ENCODE results near the genes TPM3, UBAP2L, CHRNB2 and PBXIP1.

GRCh38 chr1:153968413-153968908, 759 bp downstream of the CREB3L4 start:
- PRO-cap: no peak

GRCh38 chr1:154164440-154164852, 27.5 kb downstream of the TPM3 start:
- PRO-cap: no peak

- PRO-cap: no peak
These were observed 19.7 kb downstream of the TPM3 start for GRCh38 chr1:154172140-154172754.

DNA sequence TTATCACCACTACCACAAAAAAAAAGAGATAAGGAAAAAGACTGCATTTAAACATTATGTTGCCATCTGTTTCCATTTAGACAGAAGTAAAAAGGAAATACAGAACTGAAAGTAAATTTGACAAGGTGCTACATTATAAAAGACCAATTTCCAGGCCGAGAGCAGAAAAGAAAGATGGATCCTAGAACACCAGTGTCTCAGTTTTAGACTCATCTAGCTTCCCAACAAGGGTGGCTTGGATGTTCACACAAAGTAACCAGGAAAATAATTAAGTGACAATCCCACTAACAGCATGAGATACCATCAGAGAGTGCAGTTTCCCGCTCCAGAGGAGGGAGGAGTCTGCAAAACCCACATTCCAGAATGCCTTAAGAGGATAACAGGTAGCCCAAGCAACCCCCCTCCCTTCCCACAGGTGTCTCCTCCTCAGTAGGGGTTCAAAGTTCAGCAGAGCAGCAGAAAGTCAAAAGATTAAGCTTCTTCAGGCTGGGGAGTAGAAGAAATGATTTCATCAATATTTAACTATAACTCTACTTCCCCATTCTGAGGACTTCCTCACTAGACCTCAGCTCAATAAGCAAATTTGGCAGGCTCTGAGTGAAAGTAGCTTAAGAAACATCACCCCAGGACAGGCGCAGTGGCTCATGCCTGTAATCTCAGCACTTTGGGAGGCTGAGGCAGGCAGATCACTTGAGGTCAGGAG, 11.7 kb downstream of the TPM3 start:
- PRO-cap: no peak

GRCh38 chr1:154191813-154192467, at the start of gene TPM3:
TPM3 (minus strand) TSS chr1:154192100.
- PRO-cap: no peak

DNA sequence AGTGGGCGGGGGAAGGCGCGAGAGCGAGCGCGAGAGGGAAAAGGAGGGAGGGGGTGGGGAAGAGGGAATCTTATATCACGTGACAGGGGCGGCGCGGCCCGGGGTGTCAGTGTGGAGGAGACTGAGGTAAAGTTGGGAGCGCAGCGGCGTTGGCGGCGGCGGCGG, at the start of gene UBAP2L:
Gene UBAP2L, plus strand, starts transcription at position 106 of the 165 bp plus-strand sequence.
- PRO-cap: bidirectional peak, plus-strand start at position 101 of the sequence, minus-strand start outside the sequence

DNA sequence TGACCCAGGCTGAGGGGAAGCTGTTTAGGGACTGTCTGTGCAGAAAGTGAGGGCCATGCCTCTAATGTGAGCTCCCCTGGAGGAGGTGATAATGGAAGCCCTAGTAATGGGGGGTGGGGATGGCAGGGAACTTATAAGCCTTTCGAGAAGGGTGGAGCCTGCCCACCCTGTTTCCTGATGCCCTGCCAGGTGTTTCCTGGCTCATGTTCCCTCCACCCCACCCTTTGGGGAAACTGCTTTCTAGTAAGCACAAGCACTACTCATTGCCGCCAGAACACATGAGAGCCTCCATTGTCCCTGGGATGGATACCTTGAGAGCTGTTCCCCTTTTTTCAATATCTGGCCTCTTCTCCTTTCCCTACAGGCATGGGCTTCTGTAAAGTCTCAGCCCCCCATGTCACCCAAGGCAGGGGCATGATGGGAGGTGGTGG, 2.2 kb downstream of the ATP8B2 start:
- PRO-cap: no peak

DNA sequence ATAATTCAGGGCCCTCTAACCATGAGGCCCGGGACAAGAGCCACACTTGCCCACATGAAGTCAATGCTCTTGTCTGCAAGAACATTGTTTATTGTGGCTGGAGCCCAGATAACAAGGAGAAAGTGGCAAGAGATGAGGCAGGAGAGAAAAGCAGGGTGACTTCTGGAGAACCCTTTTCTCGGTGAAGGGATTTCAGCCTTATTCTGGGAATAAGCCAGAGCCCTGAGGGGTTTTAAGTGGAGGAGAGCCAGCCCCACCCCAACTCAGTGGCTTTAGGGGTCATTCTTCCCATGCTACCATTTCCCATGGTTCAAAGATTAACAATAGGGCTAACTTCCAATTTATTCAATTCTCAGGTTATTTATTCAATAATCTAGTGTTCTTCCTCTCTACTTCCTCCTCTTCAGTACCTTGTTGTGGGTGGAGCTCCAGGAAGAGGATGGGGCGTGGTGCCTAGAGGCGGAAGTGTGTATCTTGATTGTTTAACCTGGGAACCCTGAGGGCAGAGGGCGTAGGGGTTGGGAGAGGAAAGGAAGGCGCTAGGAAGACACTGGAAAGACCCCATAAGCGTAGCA, 19.8 kb upstream of the IL6R start:
- PRO-cap: no peak

DNA sequence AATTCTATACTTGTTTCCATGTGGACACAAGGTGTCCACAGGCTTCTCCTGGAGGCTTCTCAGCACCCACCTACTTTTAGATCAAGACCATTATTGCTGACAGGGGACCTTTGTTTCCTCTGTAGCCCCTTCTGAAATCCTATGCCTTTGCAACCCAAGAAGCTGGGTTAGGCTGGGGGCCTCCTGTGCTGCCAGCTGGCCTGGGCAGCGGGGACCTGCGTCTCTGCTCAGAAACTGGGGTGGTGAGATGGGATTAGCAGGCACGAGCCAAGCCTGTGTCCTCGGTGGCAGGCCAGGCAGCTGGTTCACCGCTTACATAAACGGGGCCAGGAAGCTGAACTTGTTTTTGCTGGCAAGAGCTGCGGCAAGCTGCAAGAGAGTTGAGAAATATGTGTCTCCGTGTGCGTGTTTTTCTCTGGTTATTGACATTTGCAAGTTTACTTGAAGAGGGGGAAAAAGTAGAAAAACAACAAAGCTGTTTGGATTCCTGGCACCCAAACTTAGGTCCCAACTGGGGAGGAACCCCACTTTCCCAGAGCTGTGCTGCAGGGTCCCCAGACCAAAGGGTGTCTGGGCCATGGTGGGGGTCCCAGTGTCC, 14.3 kb downstream of the IL6R start:
- PRO-cap: no peak

DNA sequence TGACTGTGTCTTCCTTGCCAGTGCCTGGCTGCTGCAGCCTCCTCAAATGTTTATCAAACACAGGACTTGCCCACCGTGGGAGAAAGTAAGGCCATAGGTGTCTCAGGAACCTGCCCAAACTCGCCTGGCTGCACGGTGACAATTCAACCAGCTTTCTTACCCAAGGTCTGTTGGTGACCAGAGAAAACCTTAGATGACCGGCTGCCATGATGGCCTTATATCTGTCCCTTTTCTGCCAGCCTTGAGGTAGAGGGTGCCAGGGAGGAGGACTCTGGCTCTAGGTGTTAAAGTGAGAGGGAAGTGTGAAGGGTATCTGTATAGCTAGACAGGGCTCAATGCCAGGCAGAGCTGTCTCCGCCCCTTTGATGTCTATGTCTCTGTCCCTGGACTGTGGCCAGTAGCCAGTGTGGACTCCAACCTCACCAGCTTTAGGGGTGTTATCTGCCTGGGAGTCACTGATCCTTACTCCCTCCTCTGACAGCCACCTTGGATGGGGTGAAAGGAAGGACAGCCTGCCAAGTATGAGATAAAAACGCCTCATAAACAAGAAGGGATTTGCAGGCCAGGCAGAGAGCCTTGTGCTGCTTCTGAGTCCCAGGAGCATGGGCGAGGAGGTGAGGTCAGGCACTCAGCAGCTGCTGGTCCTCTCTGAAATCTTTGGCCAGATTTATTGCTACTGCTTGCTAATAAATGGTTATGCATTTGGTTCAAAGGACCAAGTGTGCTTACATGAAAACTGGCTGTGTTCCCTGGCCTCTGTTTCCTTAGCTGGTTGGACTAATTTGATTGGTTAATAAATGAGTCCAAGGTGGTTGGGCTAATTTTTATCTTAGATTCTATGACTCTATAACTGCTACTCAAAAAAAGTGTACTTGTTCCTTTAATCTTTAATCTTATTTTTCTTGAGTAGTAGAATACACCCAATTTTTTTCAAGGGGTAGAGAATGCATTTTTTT, 22.5 kb downstream of the IL6R start:
- PRO-cap: bidirectional peak, plus-strand start at position 603 of the sequence, minus-strand start at position 286 of the sequence; unidirectional peak, minus-strand start at position 659 of the sequence

GRCh38 chr1:154567434-154568222, at the start of gene CHRNB2:
CHRNB2 (plus strand) TSS chr1:154567778.
- PRO-cap: no peak

DNA sequence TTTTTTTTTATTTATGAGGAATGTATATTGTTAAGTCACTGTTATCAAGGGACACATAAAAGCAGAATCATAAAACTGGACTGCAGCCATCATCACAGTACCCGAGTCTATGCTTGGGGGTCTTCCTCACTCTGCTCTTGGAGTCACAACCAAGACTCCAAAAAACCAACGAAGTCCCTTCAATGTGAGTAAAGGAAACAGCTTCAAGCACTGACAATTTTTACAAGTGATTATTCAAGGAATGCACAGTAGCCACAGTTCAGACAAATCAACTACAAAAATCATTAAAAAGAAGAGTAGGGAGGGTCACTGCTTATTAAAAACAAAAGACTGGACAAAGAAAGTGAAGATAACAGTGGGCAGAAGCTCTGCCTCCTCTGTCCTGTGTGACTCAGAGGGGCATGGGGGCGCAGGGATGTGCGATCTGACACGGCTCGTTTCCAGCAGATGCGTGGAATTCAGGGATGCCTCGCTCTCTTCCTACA, 14.5 kb downstream of the CHRNB2 start:
- PRO-cap: no peak

DNA sequence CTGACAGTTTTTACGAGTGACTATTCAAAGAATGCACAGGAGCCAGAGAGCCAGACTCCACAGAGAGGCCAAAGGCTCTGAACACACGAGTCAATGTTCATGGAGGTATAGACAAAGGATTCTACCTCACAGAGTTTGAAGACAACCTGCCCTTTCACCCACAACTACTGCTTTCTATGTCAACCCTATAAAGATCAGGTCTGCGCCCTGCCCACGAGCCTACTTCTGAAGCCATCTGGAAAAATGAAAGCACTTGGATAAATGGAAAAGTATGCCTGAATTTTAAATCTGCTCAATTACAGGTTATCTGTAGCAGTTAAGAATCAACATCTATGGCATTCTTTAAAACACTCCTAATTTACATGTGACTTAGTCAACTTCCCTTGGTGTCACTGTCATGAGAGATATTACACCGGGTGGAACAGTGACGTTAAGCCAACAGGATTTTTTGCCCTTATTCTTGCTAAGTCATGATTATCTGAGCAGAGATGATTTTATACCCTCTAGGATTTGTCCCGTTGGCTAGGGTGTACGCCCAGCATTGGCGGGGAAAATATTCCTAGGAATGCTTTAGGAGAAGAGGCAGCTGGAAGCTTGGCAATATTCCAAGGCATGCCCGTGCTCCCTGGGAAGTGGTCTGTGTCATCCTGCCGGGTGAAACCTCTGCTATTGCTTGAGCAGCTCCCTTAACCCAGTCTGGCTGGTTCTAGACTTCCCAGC, 16.0 kb downstream of the CHRNB2 start:
- PRO-cap: no peak

DNA sequence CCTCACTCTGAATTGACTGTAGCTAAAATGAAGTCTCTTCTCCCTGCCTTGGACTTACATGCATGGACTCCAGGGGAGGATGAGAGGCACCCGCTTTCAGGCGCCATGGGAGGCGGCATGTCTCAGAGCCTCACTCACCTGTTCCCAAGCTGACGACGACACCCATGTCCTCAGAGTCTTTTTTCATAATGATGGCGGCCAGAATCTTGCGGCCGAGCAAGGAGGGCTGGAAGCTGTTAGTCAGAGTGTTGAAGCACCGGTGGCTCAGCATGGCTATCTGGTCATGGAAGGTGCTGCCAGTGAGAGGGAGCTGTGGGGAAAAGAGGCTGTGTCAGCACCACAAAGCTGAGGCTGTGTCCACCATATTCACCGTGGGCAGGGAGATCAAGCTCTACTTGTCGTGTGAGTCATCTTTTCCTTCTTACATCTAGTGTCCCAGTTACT, 18.3 kb downstream of the ADAR start:
- PRO-cap: no peak

DNA sequence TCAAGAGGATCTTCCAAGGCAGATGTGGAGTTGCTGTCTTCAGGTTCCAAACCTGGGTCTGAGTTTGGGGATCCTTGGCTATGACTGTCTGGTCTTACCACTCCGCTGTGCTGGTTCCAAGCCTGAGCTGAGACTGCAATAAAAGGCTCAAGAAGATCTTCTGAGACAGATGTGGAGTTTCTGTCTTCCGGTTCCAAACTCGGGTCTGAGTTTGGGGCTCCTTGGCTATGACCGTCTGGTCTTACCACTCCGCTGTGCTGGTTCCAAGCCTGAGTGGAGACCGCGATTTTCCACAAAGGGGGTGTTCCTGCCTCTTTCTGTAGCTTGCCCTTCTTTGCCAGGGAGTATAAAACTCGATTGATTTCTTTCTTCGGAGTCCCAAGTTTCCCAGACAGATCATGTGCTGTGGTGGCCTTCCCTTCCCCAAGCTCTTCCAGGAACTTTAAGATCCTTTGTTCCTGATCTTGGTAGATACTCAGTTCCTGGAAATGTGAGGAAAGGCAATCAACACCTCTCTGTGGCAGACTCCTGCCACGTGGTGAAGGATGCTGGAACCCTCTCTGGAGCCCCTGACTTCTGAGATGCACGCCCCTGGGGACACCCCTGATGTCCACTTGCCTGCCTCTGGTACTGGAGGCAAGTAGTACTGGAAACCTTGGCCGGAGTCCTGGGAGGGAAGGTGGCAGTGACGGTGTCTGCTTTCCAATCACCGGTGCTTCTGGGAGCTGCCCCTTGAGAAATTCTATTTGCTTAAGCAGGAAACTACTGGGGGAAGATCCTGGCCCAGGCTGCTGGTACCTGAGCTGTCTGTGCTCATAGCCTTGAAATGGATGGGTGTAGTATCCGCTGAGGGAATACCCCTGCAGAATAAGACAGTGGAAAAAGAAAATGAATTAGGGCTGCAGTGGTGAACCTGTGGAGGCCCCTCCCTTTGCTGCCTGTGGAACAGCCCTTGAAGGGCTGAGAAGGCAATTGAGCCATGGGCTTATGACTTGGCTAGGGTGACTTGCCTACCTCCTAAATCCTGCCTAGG, 5.9 kb downstream of the ADAR start:
- PRO-cap: no peak

GRCh38 chr1:154603903-154604310, 4.1 kb downstream of the ADAR start:
- PRO-cap: no peak

DNA sequence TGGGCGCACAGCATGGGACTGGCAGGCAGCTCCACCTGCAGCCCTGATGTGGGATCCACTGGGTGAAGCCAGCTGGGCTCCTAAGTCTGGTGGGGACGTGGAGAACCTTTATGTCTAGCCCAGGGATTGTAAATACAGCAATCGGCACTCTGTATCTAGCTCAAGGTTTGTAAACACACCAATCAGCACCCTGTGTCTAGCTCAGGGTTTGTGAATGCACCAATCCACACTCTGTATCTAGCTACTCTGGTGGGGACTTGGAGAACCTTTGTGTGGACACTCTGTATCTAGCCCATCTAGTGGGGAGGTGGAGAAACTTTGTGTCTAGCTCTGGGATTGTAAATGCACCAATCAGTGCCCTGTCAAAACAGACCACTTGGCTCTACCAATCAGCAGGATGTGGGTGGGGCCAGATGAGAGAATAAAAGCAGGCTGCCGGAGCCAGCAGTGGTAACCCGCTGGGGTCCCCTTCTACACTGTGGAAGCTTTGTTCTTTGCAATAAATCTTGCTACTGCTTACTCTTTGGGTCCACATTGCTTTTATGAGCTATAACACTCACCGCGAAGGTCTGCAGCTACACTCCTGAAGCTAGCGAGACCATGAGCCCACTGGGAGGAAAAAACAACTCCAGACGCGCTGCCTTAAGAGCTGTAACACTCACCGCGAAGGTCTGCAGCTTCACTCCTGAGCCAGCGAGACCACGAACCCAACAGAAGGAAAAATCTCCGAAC, 63.3 kb upstream of the ADAR start:
- PRO-cap: no peak

DNA sequence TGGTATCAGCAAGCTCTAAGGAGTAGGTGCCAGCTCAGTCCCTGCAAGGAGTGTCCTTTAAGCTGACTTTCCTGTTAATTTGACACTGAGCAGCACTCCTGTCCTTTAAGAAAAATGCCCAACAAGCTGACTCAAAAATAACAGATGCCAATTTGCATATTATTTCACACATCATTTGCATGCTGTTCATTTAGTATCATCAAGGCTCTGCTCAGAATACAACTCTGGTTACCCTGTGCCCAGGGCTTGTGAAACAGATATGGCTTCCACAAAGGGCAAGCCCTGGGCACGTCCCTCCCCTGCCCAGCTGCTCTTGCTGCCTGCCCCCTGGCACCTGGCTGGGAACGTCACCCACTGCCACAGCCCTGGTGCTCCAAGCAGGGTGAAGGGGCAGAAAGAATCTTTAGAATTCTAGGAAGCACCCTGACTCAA, 10.3 kb downstream of the KCNN3 start:
- PRO-cap: no peak

DNA sequence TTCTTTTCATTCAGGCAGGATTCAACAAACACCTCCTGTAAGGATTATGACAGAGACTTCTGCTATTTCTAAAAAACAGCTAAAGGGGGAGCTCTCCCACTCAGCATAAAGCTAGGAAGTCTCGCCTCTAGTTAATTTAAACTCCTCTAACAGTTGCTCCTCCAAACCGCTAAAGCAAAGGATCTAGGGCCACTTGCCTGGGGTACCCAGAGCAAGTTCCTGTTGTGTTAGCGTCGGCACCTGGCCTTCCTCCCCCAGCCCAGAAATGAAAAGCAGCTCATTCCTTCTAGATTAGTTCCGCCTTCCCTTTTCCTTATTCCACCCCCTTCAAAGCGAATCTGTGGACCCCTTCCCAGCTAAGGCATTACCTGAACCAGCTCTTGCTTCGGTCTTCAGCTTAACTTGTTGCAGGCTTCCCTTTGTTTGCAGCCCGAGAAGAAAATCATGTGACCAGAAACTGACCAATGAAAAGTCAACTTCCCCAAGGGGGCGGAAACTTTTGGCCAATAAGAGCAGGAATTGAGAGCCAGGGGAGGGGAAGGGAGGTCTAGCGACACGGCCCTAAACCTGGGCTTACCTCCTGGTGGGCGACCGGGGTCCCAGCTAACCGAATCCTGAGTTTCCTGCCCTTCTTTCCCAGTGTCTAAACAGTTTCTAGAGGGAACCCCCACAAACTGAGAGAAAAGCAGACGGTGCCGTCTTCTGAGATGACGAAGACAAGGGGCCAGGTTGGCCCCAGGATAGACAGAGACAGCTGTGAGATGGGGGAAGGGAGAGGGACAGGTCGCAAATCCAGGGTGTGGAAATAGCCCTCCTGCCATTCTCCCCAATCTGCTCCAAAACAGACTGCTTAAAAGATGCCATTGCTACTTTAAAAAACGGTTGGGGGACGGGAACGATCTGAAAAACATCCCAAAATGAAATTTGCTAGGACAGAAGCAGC, at the start of gene PBXIP1:
Gene PBXIP1, minus strand, starts transcription at position 399 of the 943 bp plus-strand sequence.
- PRO-cap: bidirectional peak, plus-strand start at position 529 of the sequence, minus-strand start at position 399 of the sequence

- PRO-cap: no peak
These were observed 541 bp downstream of the SHC1 start for GRCh38 chr1:154969793-154970619.